Hair follicular keratinocyte (primary cell): ENCODE results near the gene KCNQ2.

DNA sequence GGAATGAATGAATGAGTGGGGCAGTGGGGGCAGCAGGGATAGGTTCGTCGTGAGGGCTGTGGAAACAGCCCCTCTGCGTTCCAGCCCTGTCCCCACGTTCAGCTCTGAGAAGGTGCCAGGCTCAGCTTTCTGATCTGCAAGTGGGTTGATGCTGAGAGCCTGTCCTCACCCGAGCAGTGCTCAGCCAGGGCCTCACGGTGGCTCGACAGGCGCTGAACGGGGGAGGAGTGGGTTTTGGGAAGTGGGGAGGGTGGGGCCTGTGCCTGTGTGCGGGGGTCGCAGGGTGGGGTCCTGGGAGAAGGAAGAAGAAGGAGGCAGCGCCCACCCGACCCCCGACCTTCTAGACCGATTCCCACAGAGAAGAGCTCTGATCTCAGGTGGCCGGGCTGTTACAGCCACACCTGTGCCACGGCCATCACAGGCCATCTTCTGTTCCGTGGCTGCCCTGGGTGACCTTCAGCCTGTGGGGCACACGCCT is 41.3 kb upstream of the GATA5 start:
- RAMPAGE, long total RNA: no peak

DNA sequence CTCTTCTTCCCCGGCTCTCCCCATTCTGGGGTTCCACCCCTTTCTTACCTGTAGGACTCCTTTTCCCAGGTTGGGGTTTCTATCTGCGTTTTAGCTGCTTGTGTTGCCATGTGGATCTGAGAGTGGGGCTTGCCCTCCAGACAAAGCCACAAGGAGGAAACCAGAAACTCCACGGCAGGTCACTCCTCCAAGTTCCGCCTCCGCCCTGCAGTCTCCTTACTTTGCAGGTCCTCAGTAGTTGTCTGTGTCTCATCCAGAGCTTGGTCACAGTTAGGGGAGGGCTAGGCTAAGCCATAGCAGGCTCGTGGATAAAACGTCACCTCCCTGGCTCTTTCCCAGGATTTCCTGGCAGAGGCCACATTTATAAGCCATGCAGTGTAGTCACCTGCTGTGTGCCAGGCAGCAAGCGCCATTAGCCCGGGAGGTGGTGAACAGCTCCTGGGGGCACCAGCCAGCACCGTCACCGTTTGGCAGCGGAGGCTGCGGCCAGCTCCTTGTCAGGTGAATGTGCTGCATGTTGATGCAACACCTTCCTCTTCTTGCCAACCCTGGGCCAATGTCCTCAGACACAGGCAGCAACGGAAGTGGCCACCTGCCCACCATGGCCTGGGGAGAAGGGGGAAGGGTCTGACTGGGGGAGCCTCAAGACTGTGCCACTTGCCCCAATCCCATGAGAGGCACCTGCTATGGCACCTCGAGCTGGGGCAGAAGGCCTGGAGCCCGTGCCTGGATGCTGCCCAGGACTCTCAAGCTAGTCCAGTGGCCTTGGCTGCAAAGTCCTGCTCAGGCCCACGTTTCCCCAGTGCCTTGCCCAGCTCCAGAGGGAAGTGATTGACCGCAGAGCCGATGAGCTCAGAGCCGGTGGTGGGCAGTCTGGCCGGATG is 39.1 kb upstream of the SLCO4A1 start:
- RAMPAGE, long total RNA: no peak

DNA sequence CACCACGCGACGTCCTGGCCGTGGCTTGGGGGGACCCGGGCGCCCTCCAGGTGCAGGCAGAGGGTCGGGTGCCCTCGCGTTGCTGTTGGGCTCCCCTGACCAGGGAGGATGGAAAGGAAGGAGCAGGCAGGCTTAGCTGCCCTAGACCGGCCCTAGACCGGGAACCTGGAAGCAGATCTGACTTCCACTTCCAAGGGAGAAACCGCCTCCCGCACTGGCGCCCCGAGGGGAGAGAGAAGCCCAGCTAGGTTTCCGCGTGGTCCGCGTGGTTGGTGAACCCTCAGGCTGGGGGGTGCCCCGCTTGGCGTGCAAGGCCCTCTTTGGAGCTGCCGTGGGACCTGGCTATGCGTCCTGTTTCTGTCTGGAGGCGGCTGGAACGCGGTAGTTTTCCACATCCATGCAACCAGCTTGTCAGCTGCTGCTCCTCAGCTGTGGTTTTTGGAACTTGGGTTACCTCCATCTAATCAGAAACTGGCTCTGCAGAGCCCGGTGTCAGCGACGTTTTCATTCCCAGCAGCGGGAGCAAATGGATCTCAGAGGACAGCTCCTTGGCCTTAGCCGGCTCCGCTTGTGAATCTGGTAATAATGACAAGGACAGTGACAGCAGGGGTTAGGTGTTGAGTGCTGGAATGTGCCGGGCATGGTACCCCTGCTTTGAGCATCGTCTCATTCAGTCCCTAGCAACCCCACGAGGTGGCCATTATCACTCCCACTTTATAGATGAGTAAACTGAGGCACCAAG is 1.1 kb downstream of the SLCO4A1 start:
- RAMPAGE, long total RNA: no peak

GRCh38 chr20:62856987-62857812 is 4.4 kb downstream of the TCFL5 start:
- RAMPAGE, long total RNA: no peak

- RAMPAGE, long total RNA: no peak
These were observed 31.0 kb upstream of the TCFL5 start for GRCh38 chr20:62892469-62893240.

- RAMPAGE, long total RNA: no peak
These were observed 30.2 kb downstream of the DIDO1 start for GRCh38 chr20:62895707-62896865.

DNA sequence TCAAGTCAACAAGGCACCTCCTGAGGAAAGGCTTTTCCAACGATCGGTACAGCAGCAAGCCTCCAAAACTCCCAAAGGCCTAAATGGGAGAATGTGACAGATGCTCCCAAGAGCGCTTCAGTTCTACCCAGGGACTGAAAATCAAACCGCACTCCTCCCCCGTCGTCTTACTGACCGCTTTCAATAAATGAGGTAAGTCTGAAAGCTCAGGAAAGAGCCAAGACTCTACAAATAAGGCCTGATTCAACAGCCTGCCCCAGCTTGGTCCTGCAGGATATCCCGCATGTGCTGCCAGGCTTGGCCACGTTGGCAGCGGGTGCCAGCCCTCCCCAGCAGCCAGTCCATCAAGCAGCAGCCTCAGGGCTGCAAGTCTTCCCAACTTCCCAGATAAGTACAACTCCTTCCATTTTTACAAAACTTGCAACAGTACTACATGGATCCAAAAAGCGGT is 28.3 kb downstream of the DIDO1 start:
- RAMPAGE, long total RNA: no peak

DNA sequence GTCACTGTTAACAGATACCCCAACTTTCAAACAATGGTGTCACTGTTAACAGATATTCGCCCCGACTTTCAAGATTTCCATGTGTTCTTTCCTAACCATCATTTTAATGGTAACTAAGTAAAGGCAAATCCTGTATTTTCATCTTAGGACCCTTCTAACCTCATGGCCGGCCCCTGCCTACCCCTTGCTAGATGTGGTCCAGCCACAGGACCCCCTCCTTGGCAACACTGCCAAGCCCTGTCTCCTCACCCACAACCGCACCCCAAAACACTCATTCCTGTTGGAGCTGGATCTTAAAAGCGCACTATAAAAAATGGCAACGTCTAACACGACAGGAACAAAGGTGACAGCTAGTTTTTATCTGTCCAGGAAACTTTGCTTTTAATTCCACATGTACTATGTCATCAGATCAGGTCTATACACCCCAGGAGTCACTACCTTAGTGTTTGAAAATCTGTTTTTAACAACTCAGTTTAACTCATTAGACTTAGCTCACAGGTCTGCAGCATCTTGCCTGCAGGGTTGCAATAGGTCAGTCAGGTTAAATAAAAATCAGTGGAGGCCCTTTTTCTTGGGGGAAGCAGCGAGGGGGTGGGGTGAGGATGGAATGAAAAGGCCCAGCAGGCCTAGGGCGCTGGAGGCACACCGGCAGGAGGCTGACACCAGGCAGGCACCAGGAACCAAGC is 27.7 kb downstream of the DIDO1 start:
- RAMPAGE, long total RNA: no peak

GRCh38 chr20:62923348-62923755 is 3.0 kb downstream of the DIDO1 start:
- RAMPAGE, long total RNA: no peak

GRCh38 chr20:62930370-62930864 is 4.1 kb upstream of the DIDO1 start:
- RAMPAGE, long total RNA: no peak

DNA sequence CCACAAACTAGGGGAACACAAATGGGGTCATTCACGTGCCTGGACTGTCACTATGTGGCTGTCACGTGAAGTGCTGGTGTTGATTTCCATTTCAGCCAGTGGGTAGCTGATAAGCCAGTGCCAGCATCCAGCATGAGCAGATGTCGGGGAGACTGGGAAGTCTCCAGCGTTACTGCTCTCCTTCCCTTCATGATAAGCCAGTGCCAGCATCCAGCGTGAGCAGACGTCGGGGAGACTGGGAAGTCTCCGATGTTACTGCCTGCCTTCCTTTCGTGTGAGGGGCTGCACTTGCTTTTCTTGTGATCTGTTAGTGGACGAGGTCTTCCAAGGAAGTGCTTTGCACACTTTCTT is 5.5 kb upstream of the SLC17A9 start:
- RAMPAGE, long total RNA: no peak

DNA sequence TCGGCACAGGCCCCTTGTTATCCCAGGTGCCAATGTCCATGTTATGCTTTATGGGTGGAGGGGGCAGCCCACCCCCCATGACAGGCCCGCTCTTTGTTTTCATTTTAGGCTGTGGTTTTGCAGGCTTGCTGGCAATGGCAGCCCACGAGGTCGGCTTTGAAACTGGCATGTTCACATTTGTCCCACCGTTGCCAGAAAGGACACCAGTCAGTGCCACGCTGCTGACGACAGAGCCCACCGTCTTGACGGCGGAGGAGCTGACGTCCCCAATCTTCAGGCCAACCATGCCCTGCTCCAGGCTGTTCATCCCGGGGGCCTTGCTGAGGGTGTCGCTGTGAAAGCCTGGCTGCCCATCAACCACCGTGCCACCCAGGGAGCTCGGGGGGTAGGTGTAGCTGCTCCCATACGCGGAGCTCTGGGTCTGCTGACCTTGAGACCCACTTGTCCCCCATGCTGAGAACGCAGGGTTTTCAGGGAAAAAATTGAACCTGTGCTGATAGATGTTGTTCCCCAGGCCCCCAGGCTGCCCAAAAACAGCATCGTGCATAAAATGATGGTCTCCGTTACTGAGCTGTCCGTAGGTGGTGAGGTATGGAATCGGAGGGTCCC is 12.7 kb downstream of the YTHDF1 start:
- RAMPAGE, long total RNA: no peak

DNA sequence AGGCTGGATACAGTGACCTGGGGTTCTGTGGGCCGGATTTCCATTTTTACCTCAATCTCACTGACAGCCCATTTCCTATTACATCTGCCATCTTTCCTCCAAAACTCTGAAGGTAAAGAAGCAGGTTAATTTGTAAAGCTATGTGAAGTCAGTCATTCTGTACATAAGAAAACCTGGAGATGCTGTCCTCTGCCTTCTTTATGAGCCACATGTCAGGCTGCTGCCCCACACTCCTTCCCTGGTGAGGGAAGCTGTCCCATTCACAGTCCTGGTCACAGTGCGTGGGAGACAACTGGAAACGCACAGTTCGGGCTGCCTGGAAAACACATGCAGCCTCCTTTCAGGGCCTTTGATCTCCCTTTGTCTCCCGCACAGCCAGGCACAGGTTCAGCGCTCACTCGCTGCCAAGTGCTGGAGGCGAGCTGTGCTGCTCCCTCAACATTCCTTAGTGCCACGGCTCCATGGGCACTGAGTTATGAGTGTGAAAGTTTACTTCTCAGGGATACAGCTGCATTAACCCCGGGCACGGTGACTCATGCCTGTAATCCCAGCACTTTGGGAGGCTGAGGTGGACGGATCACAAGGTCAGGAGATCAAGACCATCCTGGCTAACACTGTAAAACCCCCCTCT is 9.1 kb downstream of the YTHDF1 start:
- RAMPAGE, long total RNA: no peak

DNA sequence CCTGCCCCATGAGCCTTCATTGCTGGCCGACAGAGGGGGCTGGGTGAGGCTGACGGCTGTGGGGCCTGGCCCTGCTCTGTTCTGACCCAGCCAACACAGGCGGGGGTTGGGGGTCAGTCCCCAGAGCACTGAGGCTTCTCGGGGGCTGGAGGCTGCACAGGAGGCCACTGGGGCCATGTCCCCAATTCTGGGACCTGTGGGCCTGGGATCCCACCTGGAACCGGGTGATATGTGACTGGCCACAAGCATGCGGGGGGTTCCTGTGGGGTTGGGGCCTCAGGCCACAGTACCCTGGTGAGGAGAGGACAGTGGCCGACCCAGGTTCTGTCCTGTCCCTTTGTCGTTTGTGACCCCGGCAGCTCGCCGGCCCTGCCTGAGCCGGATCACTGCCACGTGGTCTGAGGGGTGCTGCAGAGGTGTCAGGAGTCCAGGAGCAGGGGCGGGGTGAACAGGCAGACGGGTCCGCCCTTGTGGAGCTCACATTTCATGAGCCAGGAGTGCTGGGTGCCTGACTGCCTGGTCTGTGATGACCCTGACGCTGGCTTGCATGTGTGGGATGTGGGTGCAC is 2.1 kb upstream of the COL20A1 start:
- RAMPAGE, long total RNA: no peak

DNA sequence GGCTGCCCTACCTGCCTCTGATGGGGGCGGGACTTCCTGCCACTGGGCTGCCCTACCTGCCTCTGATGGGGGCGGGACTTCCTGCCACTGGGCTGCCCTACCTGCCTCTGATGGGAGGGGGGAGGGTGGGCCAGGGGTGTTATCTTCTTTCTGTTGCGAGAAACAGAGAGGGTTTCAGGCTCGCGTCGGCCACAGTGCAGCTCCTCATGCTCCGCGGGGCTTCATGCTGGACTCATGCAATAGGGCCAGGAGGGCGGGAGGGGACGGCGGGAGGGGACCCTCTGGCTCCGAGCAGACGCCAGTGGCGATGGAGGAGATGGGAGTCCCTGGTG is 48.7 kb upstream of the CHRNA4 start:
- RAMPAGE, long total RNA: no peak

- RAMPAGE, long total RNA: no peak
These were observed 39.9 kb downstream of the KCNQ2 start for GRCh38 chr20:63432592-63432992.

DNA sequence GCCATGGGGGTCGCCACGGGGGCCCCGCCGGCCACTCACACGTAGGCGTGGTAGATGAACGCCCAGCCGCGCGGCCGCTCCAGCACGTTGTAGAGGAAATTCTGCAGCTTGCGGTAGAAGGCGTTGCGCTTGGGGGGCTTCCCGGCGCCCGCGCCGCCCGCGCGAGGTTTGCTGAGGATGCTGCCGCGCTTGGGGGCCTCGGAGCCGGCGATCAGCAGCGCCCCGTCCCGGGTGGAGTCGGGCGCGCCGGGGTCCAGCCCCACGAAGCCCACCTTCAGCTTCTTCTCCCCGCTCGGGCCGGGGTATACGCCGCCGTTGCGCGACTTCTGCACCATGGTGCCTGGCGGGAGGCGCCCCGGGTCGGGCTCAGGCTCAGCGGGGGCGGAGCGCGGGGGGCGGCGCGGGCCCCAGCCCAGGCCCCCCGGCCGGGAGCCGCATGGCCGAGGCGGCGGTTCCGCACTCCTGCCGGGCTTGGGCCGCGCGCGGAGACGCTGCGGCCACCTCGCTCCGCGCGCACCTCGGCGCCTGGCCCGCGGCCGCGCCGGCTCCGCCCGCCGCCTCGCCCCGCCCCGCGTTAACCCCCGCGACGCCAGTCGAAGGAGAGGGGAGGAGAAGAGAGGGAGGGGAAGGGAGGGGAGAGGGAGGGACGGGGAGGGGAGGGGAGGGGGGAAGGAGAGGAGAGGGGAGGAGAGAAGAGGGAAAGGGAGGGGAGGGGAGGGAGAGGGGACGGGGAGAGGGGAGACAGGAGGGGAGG is at the start of gene KCNQ2:
Gene KCNQ2, minus strand, starts transcription at position 527 of the 754 bp plus-strand sequence.
- RAMPAGE, long total RNA: no peak

- RAMPAGE, long total RNA: no peak
These were observed 10.6 kb downstream of the EEF1A2 start for GRCh38 chr20:63488060-63488825.

GRCh38 chr20:63500849-63501331 is 2.0 kb upstream of the EEF1A2 start:
- RAMPAGE, long total RNA: no peak

DNA sequence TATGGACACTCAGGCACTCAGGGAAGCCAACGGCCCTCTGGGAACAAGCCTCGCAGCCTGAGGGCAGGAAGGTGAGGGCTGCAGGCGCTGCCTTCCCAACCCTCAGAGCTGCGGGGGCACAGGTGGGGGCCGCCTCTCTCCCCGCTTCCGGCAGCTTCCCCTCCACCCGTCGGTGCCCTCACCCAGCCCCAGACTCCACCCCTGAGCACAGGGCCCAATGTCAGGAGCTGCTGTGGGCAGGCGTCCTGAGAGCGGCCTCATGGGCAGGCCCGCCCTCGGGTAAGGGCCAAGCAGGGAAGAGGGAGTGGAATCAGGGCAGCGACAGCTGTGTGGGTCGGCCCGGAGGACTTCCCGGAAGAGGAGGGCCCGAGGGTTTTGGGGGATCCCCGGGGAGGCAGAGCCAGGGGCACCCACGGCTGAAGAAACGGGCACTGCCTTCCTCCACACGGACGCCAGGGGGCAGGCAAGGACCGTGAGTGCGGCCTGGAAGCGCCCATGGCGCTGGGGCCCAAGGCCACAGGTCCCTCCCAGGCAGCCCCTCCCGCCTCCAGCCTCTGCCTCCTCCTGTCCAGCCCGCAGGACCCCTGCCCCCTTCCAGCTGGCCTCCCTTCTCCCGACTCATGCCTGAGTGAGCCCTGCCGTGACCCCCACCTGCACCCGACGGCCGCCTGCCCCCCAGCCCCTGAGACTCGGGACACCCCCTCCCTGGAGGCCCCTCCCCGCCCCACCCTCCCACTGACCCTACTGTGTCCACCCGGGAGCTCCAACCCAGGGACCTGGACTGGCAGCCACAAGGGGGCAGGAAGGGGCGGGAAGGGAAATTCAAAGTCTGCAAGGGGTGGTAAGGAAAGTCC is 680 bp upstream of the PTK6 start:
- RAMPAGE, long total RNA: no peak